Measurements from ENCODE around the genes TMED10 and BATF.

DNA sequence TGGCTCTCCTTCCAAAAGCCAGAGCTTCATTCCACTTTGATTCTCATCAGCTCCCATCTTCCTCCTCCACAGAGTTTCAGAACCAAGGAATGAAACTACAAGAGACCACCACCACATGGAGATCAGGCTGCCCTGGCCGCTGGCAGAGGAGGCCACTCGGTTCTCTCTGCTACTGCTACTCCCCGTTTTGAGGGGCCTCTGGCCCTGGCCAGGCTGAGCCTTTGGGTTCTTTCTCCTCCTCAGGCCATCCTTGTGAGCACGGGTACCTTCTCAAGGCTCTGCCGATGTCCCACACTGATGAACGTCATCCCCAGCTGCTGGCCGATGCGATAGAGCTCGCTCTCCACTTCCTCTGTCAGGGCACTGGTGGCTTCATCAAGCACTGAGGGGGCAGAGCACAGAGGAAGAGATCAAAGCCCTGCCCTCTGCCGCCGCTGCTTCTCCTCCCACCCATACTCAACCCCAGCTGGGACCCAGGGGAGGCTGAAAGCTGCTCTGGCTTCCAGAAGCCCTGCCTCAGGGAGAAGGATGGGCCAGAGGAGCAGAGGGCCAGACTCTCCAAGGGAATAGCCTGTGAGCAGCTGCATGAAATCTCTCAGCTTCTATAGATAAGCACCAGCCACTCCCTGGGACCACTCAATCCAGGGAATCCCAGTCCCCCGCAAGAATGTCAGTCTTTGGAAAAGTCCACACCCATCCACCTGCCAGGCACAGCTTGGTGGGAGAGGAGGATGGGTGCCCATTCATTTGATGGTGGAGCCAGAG, 16.1 kb downstream of the ABCD4 start:
- PRO-cap = no peak
- RAMPAGE, long total RNA, 2 experiments = no peak in any of the 2 experiments

DNA sequence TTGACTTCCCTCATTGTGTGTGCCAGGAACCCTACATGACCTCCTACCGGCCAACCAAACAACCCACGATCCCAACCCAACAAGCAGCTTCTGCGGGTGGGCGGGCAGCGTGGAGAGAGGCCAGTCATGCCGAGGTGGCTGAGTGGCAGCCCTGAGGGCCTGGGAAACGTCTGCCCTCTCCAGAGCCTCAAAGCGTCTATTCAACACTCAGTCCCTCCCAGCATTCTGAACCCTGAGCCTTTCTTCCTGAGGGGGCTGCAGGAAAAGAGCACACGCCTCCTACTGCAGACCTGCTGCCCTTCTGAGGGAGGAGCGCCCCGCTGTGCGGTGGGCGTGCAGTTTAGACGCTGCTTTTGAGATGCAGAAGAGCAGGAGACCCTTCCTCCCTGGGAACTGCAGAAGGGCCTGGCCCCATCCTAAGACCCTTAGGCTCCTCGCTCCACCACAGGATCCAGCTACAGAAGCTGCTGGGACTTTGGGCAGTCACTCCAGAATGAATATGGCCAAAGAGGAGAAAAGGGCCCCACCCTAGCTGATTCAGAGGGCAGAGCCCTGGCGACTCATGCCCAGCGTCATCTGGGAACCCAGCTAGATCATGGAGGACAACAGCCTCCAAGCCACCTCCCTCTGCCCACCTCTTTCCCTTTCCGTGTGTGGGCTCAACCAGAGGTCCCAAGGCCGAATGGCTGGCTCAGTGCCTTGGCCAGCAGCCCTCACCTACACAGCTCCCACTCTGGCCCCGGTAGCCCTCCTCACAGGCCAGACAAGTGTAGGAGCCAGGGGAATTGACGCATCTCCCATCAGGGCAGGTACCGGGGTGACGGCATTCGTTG, 17.2 kb downstream of the ISCA2 start:
- PRO-cap = no peak
- RAMPAGE, long total RNA, 2 experiments = no peak in any of the 2 experiments

GRCh38 chr14:74585657-74586237, 26.3 kb downstream of the LTBP2 start:
- PRO-cap = no peak
- RAMPAGE, long total RNA, 2 experiments = no peak in any of the 2 experiments

- PRO-cap = no peak
- RAMPAGE, long total RNA, 2 experiments = no peak in any of the 2 experiments
Measured at GRCh38 chr14:74964046-74964331, 8.6 kb upstream of the PGF start.

GRCh38 chr14:75025018-75026183, 22.7 kb downstream of the EIF2B2 start:
- PRO-cap = no peak
- RAMPAGE, long total RNA, 2 experiments = no peak in any of the 2 experiments

GRCh38 chr14:75070818-75071399, 1.5 kb downstream of the ZC2HC1C start:
- PRO-cap = no peak
- RAMPAGE, long total RNA, 2 experiments = no peak in any of the 2 experiments

DNA sequence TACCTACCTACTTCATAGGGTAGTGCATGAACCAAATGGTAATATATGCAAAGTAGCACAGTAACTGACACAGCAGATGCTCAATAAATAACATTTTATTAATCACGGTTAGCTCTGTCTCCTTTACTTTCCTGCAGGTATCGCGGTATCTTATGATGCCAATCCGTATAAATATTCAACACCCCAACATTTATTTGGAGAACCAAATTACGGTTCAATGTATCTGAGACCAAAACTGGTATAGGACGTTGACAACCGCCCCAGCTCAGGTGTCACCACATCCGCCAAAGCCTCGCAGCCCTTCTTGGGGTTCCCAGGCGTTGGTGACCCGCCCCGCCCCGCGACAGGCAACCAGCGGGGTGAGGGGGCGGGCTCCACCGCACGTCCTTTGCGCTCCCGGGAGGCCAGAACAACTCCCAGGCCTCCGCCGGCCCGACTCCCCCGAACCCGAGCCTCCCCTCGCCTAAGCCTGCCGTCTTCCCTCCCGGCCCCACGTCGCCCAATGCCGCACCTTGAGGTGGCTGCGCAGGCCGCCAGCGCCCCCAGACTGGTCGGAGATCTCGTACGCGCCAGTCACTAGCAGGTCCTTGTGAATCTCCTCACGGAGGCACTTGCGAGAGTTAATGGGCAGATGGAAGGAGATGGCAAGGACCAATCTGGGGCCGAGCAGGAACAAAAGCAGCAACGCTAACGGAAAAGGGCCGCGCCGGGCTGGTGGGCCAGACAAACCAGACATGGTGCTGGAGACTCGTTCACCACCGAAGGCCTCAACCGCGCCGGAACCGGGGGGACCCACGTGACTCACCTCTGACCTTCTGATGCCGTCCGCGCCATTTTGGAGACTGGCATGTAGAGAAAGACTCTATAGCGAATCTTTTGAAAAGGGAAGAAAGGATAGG, at the start of gene TMED10:
Gene TMED10, minus strand, starts transcription at position 769 of the 899 bp plus-strand sequence.
- PRO-cap = bidirectional peak, plus-strand start at position 354 of the sequence, minus-strand start at position 286 of the sequence; bidirectional peak, plus-strand start at position 545 of the sequence, minus-strand start at position 492 of the sequence; unidirectional peak, minus-strand start at position 769 of the sequence
- RAMPAGE, long total RNA, 2 experiments = start-site peak on the minus strand in 2 of 2 experiments, centred at positions 753 to 758 of the sequence, 1,429 to 2,956 reads per replicate

DNA sequence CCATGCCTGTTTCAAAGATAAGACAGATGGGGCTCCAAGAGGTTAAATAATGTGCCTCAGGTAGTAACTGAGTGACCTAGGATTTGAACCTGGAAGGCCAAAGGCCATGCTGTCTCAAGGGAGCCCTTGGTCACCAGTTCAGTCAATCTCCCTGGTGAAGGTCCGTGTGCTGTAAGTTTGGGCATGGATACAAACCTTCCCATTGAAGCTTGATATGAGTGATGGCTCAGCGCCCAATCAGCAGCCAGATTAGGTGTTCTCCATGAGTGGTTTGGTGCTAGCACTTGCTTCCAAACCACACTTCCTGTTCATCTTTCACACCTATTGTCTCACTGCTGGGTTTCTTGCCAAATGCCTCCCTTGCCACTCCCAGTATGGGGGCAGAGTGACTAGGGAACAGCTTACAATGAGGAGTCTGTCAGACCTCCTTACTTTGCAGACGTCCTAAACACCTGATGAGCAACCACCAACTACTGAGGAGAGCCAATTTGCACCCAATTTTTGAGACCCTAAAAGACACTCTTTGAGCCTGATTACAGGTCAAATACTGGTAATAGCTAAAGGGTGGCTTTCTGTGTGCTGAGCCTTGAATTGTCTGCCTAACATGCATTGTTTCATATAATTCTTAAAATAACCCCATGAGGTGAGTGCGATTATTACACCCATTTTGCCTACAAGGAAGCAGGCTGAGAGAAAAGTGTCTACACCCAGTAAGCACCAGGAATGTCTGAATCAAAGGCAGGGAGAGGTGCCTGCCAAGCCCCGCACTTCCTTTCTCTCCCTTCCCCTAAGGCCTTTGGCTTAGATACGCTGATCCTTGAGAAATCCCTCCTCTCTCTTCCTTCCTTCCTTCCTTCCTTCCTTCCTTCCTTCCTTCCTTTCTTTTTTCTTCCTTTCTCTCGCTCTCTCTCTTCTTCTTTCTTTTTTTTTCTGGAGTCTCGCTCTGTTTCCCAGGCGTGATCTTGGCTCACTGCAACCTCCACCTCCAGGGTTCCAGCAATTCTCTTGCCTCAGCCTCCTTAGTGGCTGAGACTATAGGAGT, 48.3 kb upstream of the FOS start:
- PRO-cap = no peak
- RAMPAGE, long total RNA, 2 experiments = no peak in any of the 2 experiments

- PRO-cap = bidirectional peak, plus-strand start at chr14:75258845, minus-strand start at chr14:75258766; bidirectional peak, plus-strand start at chr14:75259376, minus-strand start at chr14:75258972
- RAMPAGE, long total RNA, 2 experiments = start-site peak on the minus strand in 1 of 2 experiments, at chr14:75258971-75258989 at its widest, 23 reads per replicate
Measured at GRCh38 chr14:75258633-75259421, 19.8 kb upstream of the FOS start.

DNA sequence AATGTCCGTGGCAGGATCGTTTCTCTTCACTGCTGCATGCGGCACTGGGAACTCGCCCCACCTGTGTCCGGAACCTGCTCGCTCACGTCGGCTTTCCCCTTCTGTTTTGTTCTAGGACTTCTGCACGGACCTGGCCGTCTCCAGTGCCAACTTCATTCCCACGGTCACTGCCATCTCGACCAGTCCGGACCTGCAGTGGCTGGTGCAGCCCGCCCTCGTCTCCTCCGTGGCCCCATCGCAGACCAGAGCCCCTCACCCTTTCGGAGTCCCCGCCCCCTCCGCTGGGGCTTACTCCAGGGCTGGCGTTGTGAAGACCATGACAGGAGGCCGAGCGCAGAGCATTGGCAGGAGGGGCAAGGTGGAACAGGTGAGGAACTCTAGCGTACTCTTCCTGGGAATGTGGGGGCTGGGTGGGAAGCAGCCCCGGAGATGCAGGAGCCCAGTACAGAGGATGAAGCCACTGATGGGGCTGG, 1.2 kb downstream of the FOS start:
- PRO-cap = bidirectional peak, plus-strand start at position 57 of the sequence, minus-strand start at position 225 of the sequence
- RAMPAGE, long total RNA, 2 experiments = no peak in any of the 2 experiments

GRCh38 chr14:75340969-75341439, 62.4 kb downstream of the FOS start:
- PRO-cap = bidirectional peak, plus-strand start at chr14:75341287, minus-strand start at chr14:75341050
- RAMPAGE, long total RNA, 2 experiments = no peak in any of the 2 experiments

DNA sequence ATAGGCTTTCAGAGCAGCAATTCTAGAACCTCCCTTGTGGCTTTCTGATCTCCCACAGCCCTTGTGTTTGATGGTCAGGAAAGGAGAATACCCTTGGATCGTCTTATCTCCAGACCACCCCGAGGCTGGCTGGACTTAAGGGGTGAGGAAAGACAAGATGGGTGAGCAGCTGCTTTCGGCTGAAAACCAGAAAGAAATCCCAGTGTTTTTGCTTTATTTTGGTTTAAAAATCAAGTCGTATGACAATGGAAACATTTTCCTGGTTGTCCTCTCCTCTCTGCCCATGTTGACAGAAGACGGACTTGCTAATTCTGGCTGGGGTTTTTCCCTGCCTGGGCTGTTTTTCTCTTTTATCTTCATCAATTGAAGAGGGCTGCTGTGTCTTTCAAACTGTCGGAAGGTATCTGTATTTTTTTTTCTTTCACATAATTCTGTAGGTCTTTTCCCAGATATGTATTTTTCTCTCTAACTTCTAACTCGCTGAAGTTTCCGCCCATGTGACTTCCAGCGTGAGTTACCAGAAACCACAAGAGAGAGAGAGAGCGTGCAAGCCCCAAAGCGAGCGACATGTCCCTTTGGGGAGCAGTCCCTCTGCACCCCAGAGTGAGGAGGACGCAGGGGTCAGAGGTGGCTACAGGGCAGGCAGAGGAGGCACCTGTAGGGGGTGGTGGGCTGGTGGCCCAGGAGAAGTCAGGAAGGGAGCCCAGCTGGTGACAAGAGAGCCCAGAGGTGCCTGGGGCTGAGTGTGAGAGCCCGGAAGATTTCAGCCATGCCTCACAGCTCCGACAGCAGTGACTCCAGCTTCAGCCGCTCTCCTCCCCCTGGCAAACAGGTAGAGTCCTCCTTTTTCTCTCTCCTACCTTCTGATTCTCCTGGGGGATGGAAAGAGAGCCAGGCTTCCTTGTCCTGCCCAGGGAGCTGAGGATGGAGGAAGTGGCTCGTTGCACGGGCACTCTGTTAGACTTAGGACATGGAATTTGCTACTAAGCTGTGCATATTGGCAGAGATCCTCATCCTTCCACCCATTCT, at the start of gene BATF:
Gene BATF, plus strand, starts transcription at position 556 of the 1,029 bp plus-strand sequence.
- PRO-cap = unidirectional peak, plus-strand start at position 596 of the sequence
- RAMPAGE, long total RNA, 2 experiments = start-site peak on the plus strand in 1 of 2 experiments, centred at position 550 of the sequence, 22 reads per replicate

DNA sequence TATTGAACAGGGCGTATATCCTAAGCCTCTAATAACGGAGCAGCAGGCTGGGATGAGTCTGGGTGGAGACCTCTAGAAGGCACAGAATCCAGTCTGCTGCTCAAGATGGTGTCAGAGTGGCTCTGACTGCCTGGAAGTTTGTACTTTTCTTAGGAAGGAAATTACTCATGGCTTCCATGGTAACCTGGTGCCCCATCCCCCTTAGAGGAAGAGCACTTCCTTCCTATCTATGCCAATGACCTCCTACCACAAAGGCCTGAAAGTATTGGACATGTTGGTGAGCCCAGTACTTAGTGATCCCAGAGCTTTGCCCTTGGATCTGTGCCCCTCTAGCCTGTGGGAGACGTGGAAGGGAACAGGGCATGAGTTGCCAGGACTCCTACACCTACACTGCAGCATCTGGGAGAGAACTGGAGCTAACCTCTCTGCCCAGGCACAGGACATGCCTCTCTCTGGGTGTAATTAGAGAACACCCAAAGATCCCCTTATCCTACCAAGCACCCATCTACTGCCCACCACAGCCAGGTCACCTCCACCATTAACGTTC, 1.6 kb downstream of the BATF start:
- PRO-cap = no peak
- RAMPAGE, long total RNA, 2 experiments = no peak in any of the 2 experiments

- PRO-cap = no peak
- RAMPAGE, long total RNA, 2 experiments = no peak in any of the 2 experiments
Measured at GRCh38 chr14:75614242-75614740, 35.9 kb downstream of the FLVCR2 start.

DNA sequence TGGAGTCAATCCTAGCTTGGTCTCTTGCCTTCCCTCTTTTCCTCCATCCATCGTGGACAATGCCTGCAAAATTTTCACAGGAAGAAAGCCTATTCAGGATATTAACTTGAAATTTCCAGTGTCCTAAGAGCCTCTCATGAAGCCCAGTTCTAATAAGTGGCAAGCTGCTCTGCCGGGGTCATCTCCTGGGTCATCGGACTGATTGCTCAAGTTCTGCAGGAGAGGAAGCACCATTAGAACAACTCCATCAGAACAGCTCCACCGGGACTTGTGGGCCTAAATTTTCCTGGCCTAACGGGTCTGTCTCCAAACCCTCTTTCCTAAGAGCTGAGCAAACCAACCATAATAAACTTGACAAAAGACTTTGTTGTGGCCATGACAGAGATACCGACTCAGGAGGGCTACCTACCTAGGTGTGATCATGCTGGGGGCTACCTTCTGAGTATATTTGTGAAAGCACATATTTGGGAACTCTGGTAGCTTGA, 13.9 kb downstream of the ERG28 start:
- PRO-cap = no peak
- RAMPAGE, long total RNA, 2 experiments = no peak in any of the 2 experiments

DNA sequence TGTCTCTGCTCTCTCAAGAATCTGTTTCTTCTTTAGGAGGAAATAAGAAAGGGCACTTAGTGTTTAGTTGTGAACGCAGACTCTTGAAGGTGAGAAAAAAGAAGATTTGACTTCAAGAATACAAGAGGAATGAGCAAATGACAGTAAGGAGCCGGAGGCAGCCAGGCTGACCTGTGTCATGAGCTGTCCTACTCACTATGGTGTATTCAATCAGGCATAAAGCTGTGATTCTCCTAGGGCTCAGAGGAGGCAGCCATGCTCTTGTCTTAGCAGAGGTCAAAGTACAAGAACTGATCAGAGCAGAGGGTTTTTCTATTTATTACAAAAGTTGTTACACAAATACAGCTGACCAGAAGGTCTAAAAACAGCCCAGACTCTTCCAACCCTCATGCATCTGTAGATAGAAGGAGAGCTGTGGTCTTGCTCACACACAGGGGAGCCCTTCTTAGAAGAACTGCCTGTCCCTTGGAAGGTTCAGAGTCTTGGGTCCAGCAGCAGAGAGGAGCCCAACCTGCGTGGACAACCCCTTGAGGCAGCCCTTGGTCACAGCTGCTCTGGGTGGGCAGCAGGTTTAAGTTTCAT, 10.0 kb downstream of the ERG28 start:
- PRO-cap = no peak
- RAMPAGE, long total RNA, 2 experiments = no peak in any of the 2 experiments

DNA sequence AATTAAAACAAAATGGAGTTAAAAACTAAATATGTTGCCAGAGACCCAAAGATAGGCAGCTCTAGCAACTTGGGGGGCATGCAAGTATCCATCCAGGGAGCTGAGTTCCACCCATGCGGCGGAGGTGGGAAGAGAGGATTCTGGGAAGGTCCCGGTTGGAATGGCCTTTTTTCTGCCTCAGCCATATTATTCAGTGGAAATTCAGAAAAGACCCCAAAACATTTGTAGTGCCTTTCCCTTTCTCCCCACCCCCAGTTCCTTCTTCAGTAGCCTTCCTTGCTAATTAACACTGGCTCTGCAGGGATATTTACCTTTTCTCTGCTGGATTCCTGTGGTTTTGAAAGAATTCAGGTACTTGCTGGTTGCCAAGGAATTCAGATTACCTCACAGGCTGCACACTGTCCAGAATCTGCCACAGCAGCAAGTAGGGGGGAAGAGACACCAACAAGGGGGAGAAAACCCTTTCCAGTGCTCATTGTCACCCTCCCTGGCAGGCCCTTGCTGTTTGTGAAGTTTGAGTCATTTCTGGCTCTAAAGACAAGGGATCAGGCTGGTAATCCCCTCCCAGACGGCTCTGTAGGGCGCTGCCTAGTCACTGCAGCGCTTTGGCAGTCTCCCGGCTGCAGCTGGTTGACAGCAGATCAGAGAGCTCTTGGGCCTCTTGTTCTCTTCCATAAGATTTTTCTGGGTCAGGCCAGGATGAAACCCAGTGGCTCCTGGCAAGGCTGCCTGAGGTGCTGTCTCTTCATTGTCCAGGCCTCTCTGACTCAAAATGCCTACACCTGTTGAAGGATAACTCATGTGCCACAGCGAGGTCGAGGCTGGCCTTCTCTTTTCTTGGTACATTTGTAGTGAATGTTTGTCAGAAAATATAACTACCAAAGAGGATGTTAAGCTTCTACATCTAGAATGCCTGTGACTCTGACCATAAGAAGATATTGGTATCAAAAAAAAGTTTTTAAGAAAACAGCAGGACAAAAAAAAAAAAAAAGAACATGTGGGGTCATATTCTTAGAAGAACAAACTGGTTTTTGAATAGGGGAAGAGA, 50.8 kb downstream of the TTLL5 start:
- PRO-cap = bidirectional peak, plus-strand start at position 567 of the sequence, minus-strand start at position 496 of the sequence
- RAMPAGE, long total RNA, 2 experiments = no peak in any of the 2 experiments

DNA sequence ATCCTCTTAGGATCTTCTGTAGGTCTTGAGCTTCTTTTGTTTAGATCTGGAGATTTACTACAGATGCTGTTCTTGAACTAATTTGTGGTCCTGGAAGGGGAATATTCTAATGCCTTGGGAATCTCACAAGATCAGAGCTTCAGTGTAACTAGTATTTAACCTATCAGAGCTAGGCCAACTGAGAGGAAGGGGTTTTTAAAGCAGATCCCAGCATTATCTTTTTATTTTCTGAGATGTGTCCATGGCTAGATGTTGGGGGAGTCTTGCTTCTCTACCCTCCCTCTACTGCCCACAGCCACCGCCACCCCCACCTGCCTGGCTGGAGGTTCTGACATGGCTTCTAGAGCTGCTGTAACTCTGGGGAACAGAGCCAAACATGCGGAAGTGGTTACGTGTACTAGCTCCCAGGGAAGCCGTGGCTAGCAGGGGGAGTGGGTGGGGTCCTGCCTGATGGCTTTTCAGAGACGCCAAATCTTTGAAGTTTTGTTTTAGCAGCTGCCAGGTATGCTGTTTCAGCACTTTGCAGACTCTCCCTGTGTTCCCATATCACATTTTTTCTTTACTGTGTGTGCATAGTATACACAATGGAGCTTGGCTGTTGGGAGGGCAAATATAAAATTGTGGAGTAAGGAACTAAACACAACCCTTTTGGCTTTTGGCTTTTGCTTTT, 150.4 kb downstream of the TGFB3 start:
- PRO-cap = bidirectional peak, plus-strand start at position 425 of the sequence, minus-strand start at position 366 of the sequence
- RAMPAGE, long total RNA, 2 experiments = no peak in any of the 2 experiments

DNA sequence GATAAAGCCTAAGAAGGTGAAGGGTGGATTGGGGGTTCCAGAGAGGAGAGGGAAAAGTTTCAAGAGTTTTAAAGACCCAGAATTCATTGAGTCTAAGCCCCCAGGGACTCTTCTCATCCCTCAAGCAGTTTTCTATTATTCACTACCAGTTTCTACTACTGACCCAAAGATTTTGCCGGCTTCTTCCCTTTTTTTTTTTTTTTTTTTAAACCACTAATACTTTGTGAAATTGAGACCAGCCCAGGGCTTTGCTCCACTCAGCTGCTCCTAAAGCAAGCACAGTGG, 82.1 kb downstream of the TGFB3 start:
- PRO-cap = unidirectional peak, minus-strand start at position 193 of the sequence
- RAMPAGE, long total RNA, 2 experiments = no peak in any of the 2 experiments

GRCh38 chr14:75978349-75978927, 3.4 kb downstream of the TGFB3 start:
- PRO-cap = no peak
- RAMPAGE, long total RNA, 2 experiments = no peak in any of the 2 experiments

Data from body of pancreas (tissue), 2 donors.